Umbilical cord (tissue), 2 donors: ENCODE data around the gene MRPL52.

GRCh38 chr14:21105172-21105504 is 4.3 kb downstream of the TMEM253 start:
- RAMPAGE, long total RNA = no peak

GRCh38 chr14:21169810-21170118 is 13.9 kb upstream of the OR5AU1 start:
- RAMPAGE, long total RNA = no peak

DNA sequence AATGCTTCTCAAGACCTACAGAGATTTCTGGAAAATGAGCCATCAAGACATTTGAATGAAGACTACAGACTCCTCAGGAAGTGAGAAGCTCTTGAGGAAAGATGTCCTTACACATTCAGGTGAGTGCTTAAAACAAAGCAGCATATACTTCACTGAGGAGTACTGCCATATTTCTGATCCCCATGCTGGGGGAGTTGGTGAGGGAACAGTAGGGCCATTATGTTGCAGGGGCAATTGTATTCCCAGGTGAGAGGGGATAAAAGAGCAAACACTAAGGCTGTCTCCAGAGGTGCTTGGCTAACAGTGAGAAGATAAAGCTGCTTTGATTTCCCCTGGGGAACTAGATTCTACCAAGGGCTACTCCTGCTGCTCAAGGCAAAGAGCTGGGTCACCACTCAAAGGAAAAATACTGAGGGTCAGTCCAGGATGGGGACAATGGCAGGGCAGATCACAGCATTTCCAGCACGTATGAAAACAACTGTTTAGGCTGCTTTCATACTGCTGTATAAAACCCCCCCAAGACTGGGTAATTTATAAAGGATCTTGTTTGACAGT is 47.6 kb upstream of the OR5AU1 start:
- RAMPAGE, long total RNA = no peak

DNA sequence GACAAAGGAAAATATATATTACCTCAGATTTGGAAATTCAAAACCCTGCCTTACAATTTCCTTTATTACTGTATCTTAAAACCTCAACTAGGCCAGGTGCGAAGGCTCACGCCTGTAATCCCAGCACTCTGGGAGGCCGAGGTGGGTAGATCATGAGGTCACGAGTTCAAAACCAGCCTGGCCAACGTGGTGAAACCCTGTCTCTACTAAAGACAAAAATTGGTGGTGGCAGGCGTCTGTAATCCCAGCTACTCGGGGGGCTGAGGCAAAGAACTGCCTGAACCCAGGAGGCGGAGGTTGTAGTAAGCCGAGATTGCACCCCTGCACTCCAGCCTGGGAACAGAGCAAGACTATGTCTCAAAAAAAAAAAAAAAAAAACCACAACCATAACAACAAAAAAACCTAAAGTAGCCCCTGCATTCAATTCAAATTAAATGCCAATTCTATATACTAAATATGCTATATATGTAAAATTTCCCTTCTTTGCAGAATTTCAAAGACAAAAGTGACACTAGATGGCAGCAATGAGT is 28.3 kb downstream of the HNRNPC start:
- RAMPAGE, long total RNA = no peak

DNA sequence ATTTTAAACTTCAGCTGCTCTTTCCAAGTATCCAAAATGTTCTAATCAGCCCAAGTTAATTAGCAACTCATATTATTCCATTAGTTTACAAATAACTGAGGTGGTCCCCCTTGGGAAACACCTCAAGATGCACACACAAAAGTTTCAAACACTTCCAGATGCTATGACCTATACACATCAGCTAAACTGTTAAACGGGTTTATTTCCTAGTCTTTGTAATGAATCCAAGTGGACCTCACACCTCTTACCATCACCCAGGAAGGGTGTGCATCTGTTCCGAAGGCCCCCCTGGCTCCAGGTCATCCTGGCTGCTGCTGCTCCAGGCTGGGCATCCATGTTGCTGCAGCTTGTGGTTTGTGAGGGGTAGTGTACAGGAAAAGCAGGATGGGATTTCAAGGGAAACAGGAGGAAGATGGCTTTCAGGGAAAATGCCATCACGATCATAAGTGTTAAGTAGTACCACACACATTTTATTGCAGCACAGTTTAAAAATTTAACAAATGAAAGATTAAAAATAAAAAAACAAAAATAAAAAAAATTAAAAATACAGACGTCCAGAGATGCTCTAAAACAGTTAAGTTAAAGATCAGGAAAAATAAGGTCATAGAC is 6.8 kb downstream of the HNRNPC start:
- RAMPAGE, long total RNA = no peak

- RAMPAGE, long total RNA = no peak
Measured at GRCh38 chr14:21427666-21428387, 28.1 kb downstream of the CHD8 start.

- RAMPAGE, long total RNA = no peak
Measured at GRCh38 chr14:21719770-21720221, 46.2 kb upstream of the OR4E1 start.

DNA sequence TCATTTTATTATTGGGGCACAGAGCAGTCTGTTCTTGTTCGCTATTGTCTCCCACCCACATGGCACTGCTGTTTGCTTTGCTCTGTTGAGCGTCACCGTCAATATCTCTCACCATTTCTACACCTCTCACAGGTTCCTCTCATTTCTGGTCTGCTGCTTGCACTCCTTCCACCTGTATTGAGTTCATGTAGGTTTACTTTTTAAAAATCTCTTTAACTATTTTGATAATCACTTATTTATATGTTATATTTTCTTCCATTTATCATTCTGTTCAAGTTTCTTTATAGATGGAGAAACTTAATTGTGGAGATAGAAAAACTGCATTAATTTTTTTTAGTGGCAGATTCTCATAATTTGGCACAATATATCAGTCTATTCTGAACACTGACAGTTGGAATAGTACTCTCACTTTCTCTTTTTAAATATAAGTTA is 171.9 kb upstream of the OR4E1 start:
- RAMPAGE, long total RNA = no peak

DNA sequence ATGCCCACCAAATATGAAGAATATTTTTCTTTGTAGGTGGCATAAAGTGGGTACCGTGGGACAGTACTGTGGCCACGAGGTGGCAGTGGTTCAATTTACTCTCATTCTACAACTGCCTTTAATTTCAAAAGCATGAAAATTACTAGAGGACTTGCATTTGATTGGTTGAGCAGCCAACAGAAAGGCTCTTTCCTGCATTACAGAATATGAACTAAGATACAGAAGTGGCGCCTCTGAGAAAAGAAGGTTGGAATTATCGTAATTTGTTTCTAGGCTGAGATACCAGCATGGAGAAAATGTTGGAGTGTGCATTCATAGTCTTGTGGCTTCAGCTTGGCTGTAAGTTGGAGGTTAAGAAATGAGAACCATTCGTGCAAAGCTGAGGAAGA is 366.8 kb upstream of the OR4E1 start:
- RAMPAGE, long total RNA = no peak

GRCh38 chr14:22070228-22070760 is 396.7 kb upstream of the OR4E1 start:
- RAMPAGE, long total RNA = no peak

GRCh38 chr14:22418435-22419315 is 170.3 kb downstream of the DAD1 start:
- RAMPAGE, long total RNA = no peak

DNA sequence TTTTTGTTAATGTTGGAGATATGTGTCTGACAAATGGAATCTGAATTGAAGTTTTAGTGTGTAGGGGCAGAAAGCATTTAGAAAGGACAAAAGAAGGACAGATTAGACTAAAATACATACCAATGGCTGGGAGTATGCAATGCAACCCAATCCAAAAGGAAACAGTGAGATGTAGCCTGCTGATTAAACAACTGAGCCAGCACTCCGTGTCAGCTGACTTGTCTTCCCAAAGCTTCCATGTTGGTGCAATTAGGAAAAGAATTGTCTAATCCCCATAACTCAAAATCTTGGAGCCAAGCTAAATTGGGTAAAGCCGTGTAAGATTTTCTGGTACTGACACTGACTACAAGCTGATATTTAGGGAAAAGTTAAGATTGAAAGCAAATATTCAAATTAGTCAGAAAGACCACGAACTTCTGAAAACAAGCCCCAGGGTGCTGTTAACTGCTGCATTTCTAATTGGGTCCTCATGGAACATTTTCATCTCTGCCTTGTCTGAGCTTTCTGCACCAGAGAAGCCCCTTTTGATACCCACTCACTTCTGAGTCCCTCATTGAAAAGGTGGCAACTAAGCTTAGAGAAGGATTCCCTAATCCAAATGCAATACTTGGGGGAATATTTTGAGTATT is 109.1 kb downstream of the DAD1 start:
- RAMPAGE, long total RNA = no peak

- RAMPAGE, long total RNA = no peak
Measured at GRCh38 chr14:22518042-22518649, 70.9 kb downstream of the DAD1 start.

DNA sequence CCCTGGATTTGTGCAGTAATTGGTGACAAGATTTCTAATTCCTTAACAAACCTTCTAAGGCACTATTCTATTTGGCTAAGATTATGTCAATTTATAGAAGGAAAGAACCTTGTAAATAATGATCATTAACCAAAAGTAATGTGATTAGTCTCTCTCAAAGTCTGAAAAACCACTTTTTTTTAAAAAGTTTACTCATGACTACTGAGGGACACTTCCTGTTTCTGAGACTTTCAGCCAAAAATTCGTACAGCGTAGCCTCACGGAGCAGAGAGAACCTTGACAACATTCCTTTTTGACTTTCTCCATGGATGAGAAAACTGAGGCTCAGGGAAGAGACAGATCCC is 68.3 kb downstream of the DAD1 start:
- RAMPAGE, long total RNA = no peak

DNA sequence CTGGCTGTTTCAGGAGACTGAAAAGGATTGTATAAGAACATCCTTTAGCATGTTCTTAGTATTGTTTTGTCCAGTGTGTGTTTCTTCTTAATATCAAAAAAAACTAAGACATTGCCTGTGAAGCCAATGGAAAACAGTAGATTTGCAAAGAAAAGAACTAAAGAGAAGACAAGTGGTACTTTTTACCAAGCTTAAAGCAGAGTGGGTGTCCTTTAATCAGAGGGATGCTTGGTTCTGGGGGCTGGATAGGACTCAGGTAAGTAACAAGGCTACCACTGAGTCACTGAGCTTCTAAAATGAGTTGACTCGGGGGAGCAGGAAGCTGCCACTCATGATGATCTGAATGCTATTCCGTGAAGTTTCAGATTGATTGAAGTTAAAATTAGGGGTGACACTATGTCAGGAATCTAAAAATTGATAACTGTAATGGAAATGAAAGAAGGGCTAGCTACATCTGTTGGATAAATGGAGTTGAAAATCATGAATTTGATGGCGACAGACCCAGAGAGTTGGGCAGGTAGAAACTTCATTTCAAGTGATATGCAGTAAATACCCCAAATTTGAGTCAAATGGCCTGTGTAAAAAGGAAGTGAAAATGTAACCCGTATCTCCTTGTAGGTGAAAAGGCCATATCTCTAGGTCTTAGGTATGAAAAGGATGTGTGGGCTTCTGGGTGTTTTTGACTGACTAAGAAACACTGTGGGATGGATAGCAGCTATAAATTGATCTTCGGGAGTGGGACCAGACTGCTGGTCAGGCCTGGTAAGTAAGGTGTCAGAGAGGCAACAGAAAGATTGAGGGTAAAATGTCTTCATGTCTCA is 57.6 kb downstream of the DAD1 start:
- RAMPAGE, long total RNA = no peak

- RAMPAGE, long total RNA = no peak
Measured at GRCh38 chr14:22555449-22556134, 33.4 kb downstream of the DAD1 start.

DNA sequence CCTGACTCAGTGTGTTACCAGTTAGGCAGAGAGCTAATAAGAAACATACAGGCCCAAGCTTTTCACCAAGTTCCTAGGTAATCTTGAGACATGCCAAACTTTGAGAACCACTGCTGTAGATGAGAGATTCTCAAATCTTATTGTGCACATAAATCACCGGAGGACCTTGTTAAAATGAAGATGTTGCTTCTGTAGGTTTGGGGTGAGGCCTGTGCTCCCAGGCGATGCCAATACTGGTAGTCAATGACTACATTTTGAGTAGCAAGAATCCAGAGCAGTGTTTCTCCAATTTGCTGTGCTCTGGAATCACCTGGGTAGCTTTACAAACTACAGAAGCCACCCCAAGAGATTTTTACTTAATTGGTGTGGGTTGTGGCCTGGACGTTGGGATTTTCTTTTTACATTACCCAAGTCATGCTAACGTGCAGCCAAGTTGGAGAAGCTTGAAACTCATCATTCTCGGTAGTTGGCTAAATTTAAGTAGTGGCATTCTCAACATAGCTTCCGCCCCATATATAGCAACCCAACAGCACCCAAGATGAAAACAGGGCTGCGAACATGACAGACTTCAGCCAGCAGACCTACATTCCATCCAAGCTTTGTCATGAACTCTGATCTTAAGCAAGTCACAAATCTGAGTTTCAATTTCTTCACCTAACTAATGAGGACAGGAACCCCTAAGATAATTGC is 25.1 kb downstream of the DAD1 start:
- RAMPAGE, long total RNA = no peak

GRCh38 chr14:22565659-22566137 is 23.3 kb downstream of the DAD1 start:
- RAMPAGE, long total RNA = no peak

- RAMPAGE, long total RNA = no peak
Measured at GRCh38 chr14:22791102-22791867, 23.9 kb downstream of the SLC7A7 start.

- RAMPAGE, long total RNA = start-site peak on the plus strand at chr14:22829875-22829906, 42 and 15 reads in 2 replicates
Measured at GRCh38 chr14:22829421-22830630, at the start of gene MRPL52. MRPL52 (plus strand) TSS chr14:22829887.